ENCODE measurements around the gene FH.

GRCh38 chr1:240492734-240493613 is 119.0 kb downstream of the GREM2 start:
- PRO-cap, 2 experiments, result no peak in any of the 2 experiments

DNA sequence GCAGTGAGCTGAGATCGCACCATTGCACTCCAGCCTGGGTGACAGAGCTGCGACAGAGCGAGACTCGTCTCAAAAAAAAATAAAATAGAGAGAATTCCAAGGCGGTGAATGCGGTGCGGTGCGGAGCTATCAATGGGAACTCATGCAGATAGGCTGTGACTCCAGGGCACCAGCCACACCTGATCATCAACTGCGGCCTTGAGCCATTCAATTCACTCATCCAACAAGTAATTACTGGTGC is 9.0 kb downstream of the GREM2 start:
- PRO-cap, 2 experiments, result no peak in any of the 2 experiments

- PRO-cap, 2 experiments, result no peak in any of the 2 experiments
Measured at GRCh38 chr1:241267087-241267432, 89.9 kb downstream of the RGS7 start.

GRCh38 chr1:241519388-241520149 is at the start of gene FH:
Gene FH, minus strand, starts transcription at chr1:241519755.
- PRO-cap, 2 experiments, result peak in 2 of 2 experiments; most common plus-strand start chr1:241519902 (in 1); most common minus-strand start chr1:241519761 (in 2)

DNA sequence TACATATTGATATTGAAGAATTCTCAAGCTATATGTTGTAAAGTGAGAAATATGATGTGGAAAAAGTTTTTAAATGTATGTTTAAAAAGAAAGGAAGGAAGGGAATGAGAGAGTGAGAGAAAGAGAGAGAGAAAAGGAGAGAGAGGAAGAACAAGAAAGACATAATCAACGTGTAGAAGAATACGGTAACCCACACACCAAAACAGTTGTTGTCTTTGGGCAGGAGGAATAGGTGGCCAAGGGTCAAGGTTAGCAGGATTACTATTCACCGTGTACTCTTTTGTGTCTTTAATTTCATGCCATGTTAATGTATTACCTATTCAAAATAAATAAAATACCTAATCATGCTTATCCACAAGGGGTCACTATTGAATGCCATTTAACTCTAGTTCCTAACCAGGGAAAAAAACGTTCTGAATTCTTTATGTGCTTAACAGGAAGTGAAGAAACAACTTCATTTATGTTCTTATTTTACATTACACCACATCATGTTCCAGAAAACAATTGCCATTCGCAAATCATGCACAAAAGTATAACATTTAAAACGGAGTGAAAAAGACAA is 975 bp upstream of the KMO start:
- PRO-cap, 2 experiments, result no peak in any of the 2 experiments

GRCh38 chr1:241591309-241591823 is 48.8 kb downstream of the CHML start:
- PRO-cap, 2 experiments, result no peak in any of the 2 experiments

DNA sequence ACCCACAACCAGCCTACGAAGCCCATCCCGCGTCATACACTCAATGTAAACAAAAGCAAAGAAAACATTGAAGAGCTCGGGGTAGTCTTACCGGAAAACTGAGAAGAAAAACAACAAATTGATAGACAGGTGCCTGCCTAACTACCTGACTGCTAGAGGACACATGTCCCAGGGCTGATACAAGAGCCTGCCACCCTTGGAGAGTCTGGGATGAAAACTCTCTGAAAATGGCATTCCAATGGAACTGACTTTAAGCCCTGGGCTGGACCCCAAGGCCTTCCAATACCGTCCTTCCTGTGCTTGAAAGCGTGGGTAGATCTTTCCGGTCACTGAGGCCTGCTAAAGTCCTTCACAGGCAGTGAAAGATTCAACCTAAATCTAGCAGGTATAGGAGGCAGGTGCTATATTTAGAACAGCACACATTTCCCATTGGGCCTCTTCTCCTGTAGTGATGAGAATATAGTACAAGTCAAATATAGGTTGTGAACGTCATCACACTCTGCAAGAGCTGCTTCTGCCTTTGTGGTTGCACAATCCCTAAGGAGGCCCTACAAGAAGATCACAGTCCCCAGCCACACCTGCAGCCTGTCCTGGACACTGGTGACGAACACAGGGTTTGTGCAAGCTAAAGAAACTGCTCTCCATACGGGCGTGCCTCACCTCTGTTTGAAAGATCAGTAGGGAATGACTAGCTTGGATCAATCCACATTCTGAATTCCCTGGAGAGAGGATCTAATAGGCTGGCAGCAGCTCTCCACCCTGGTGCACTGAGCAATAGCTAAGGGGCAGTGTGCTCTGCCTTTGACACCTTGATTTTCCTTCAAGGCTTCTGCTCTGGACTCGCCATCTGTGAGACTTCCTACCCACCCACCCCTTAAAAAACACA is 870 bp upstream of the CHML start:
- PRO-cap, 2 experiments, result no peak in any of the 2 experiments

GRCh38 chr1:241848473-241849399 is 732 bp downstream of the EXO1 start:
- PRO-cap, 2 experiments, result no peak in any of the 2 experiments

GRCh38 chr1:243323466-243323879 is 67.6 kb downstream of the SDCCAG8 start:
- PRO-cap, 2 experiments, result no peak in any of the 2 experiments

DNA sequence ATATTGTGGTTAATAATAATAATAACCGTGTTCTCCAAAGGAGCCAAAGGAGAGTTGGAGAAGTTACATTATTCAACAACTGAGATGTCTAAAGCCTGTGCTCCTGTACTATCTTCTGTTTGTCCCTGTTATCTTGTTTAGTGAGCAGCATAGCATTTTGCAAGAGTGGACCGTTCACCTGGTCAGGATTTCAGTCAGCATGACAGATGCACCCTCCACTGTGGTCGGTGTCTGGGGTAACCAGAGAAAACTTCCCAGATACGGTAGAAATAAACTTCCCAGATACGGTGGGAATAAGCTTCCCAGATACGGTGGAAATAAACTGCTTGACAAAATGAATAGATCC is 198.8 kb downstream of the SDCCAG8 start:
- PRO-cap, 2 experiments, result no peak in any of the 2 experiments

DNA sequence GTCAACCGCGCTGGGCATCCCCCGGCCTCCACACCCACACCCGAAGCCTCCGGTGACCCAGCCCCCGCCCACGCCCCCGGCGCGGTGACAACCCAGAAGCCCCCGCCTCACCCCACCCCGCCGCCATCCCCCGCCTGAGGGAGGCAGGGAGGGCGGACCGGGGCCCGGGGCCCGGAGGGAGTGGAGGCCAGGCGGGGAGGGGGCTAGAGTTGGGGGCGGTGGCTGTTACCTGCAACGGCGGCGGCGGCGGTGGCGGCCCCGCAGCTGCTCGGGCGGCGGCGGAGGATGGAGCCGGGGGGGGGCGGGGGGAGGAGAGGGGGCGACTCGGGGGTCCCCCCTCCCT is 261 bp downstream of the AKT3 start:
- PRO-cap, 2 experiments, result no peak in any of the 2 experiments

GRCh38 chr1:244065451-244065908 is 14.4 kb downstream of the ZBTB18 start:
- PRO-cap, 2 experiments, result peak in 1 of 2 experiments; most common plus-strand start chr1:244065643 (in 1)

DNA sequence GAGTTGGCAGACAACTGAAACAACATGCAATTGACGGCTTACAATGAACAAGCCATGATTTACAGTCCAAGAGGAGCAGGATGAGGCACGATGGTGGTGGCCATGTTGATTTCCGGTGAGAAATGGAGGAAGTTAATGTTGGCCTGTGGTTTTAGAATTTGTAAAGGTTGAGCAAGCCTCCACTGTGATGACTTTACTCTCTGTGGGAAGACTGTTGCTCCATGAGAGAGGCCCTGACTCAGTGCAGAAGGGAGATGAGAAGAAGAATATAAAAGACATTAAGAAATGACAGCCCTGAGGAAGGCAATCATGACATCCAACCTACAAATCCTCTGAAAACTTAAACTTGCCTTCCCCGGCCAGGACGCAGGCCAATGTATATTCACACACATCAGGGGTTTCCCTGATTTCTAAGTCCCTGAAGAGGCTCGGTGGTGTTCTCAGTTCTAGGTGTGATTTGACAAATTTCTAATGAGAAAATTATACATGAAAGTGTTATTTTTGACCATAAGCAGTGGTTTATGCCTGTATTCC is 32.7 kb upstream of the C1orf100 start:
- PRO-cap, 2 experiments, result no peak in any of the 2 experiments

DNA sequence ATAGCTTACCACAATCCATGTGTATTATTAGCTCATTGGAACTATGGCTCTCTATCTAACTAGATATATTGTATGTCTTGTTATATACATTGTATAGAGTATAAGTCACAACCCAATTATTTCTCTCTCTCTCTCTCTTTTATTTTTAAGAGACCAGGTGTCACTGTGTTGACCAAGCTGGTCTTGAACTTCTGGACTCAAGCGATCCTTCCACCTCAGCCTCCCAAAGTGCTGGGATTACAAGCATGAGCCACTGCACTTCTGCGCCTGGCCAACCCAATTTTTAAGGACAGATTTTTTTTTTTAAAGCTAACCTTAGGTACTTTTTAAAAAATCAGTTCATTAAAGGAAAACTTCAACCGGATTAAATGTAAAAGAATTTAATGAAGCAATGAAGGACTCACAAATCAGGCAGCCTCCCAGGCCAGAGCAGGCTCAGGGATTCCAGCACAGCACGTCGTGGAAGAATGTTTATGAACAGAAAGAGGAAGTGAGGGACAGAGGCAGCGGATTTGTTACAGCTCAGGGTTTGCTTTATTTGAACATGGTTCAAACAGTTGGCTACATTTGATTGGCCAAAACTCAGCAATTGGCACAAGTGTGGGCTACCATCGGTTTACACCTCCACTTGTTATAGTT is 27.6 kb upstream of the C1orf100 start:
- PRO-cap, 2 experiments, result peak in 2 of 2 experiments; most common minus-strand start position 459 of the sequence (in 1)

GRCh38 chr1:244326627-244327231 is 25.7 kb upstream of the C1orf100 start:
- PRO-cap, 2 experiments, result no peak in any of the 2 experiments

- PRO-cap, 2 experiments, result no peak in any of the 2 experiments
Measured at GRCh38 chr1:244348646-244349508, 3.6 kb upstream of the C1orf100 start.

DNA sequence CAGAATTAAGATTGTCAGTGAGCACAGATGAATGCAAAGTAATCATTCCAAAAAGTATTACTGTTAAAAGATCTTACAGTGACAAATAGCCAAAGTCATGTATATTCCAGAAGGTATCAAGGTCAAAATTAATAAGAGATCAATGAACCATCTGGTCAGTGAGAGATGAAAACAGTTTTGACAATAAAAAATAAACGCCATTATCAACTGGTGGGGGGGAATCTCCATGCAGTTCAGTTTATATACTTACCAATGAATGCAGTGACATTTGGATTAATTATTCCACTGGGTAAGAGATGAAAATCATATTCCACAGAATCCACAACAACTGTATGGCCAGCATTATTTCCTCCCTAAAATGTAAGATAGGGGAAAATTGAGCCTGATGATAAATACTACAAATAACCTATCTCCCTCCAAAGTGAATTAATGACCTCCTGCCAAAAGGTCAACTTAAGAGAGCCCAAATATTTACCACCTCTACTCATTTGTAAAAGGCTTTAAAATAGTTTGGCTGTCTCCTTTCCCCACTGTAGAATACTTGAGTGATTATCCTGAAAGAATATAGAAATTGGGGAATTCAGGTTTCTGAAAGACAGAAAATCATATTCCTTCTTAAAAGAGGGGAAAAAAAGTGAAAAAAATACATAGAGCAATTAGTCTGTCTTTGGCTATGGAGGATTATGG is 14.2 kb downstream of the ADSS2 start:
- PRO-cap, 2 experiments, result no peak in any of the 2 experiments

DNA sequence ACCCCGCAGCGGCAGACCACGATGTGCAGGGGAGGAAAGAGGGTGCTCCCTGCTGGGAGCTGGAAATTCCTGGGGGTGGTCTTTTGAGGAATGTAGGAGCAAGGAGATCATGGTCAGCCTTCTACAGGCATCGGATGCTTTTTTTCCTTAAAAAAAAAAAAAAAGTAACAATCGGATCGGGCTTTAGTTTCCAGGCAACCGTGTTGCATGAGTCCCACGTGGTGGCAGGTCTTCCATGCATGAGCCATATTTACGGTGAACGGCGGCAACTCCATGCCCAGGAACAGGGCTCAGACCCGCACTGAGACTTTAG is 30.5 kb upstream of the ENSG00000284188 start:
- PRO-cap, 2 experiments, result no peak in any of the 2 experiments

DNA sequence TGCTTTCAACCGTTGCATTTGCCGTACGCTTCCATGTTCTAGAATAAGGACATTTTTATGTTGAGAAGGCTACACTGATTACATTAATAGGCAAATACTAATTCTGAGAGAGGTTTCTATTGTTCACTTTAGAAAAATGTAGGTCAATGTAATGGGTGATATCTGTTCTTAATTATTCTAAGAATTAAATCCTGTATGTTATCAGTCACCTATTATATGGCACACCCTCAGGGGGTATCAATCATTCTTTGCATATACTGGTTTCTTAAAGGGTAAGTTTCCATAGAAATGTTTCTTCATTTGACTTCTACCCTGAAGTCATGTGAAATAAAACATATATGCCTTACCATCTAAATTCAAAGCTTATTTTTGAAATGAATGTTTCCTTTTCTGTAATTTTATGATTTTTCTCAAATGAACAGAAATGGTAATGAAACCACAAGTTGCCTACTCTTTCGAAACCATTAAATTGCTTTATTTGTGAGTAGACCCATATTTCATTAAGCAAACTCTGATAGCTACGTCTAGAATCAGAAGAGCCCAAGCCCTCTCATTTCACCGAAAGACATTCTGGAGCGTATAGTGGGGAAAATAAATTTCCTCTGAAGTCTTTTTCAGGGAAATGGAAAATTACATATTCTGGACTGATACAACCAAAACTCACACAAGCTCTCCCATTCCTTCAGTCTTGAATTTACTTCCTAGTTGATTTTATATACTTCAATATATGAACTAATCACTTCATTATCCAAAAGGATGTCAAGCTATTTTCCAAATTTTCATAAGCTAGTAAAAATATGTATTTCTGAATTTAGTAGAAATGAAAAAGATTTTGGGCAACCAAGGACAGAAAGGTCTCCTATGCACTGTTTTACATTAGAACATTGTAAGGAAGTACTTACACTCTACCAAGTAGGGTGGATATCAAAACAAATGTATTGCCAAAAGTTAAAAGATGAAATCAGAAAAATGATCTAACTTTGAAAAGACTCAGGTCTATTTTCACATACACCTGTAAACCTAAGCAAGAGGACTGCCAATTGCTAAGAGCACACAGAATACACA is 12.4 kb downstream of the COX20 start:
- PRO-cap, 2 experiments, result no peak in any of the 2 experiments

DNA sequence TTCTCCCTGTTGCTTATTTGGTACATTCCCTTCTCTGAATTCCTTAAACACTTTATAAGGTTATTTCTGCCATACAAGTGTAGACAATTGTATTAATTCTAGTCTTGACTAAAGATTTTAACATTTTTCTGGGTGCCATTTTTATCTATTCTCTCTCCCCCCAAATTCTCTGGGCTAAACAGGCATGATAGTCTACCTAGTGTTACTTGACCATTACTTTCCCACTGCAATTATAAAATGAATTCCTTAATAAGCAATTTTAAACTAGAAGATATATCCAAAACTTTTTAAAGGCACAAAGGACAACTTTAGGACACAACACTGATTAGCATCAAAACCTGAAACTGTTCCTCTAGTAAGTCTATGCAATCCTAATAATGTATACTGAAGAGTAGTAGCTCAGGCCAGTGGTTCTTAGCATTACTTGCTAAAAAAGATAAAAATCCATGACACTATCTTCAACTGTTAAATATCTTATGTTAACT is 12.1 kb downstream of the HNRNPU start:
- PRO-cap, 2 experiments, result no peak in any of the 2 experiments